HepG2 (cell line): ENCODE measurements around the gene RHOJ.

- RRBS, 2 experiments: no CpG with 5 or more reads among the region's 18 CpGs
CAGE:
- cytosol, long polyA minus RNA: no peak
- cytosol, long polyA plus RNA: no peak
- long polyA plus RNA: no peak
- nucleus, long polyA minus RNA: no peak
- nucleus, long polyA plus RNA: no peak
Observed at GRCh38 chr14:61103146-61104478, 122.6 kb downstream of the SLC38A6 start.

DNA sequence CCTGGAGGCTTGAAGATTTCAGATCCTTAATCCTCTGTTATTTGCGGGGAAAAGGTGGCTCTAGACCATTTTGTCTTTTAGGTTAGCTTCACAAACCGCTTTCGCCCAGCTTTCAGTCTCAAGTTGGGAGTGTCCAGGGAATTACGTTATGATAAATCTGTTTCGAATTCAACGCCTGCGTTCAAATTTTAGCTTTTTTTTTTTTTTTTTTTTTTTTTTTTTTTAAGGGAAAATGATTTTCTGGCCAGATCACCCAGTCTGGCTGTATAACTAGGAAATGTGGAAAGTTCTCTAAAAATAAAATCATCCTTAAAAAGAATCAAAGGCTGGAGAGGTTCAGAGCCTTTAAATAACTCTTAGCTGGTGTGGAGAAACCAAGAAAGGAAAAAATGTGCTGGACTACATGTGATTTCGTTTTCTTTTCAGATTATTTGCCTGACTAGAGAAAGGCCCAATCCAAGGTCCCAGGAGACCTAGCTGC is 580 bp upstream of the TMEM30B start:
- RRBS, 2 experiments: no CpG with 5 or more reads among the region's 8 CpGs
CAGE:
- cytosol, long polyA minus RNA: no peak
- cytosol, long polyA plus RNA: no peak
- long polyA plus RNA: no peak
- nucleus, long polyA minus RNA: no peak
- nucleus, long polyA plus RNA: no peak

DNA sequence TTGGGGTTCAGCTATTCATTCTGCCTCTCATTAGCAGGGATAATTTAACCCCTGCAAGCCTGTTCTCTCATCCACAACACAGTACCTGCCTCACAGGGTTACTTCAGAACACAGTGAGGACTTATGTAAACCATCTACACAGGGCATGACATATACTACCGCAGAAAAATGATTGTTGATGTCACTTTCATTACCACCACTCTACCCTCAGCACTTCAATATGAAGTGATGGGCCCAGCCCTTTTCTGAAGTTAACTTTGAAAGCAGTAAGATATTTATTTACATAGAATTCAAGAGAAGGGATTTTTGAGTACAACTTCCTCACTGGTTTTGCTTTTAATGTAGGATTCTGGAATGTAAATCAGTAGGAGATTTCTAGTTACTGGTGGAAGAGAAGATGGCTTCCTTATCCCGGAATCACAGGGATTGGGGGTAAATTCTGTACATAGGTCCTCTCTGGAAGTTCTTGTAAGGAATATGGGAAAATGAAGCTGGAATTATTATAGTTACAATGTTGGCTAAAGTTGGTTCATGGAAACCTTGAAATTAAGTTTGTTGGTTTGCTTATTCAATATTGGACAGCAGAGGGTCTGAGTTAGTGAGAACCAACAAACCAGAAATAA is 14.7 kb downstream of the PRKCH start:
- RRBS, 2 experiments: no CpG with 5 or more reads among the region's 2 CpGs
CAGE:
- cytosol, long polyA minus RNA: no peak
- cytosol, long polyA plus RNA: no peak
- long polyA plus RNA: no peak
- nucleus, long polyA minus RNA: no peak
- nucleus, long polyA plus RNA: no peak

DNA sequence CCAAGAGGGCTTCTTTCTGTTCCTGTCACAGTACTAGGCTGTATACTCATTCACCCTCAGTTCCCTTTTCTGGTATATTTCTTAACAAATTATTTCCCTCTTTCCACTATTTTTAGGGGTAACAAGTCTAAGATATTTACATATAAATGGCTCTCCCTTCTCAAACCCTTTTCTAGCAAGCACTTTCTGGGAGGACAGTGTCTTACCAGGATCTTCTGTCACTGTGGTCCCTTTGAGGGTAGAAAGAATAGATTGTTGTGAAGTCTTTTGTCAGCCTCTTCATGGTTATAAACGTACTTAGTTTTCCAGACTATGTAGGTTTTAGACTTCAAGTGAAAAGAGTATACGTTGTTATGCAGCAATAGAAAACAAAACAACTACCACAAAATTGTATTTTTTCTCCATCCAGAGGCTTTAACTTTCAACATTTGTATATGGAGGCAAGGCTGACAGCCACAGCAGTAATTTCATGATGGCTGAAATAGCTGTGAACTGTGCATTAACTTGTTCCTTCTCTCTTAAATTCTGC is 23.7 kb downstream of the PRKCH start:
- RRBS, 2 experiments: no CpG with 5 or more reads among the region's 2 CpGs
CAGE:
- cytosol, long polyA minus RNA: no peak
- cytosol, long polyA plus RNA: no peak
- long polyA plus RNA: no peak
- nucleus, long polyA minus RNA: no peak
- nucleus, long polyA plus RNA: no peak

GRCh38 chr14:61384987-61385786 is 63.8 kb downstream of the PRKCH start:
- RRBS, 2 experiments: no CpG with 5 or more reads among the region's 6 CpGs
CAGE:
- cytosol, long polyA minus RNA: no peak
- cytosol, long polyA plus RNA: no peak
- long polyA plus RNA: no peak
- nucleus, long polyA minus RNA: no peak
- nucleus, long polyA plus RNA: no peak

- RRBS, 2 experiments: no CpG with 5 or more reads among the region's 4 CpGs
CAGE:
- cytosol, long polyA minus RNA: no peak
- cytosol, long polyA plus RNA: no peak
- long polyA plus RNA: no peak
- nucleus, long polyA minus RNA: no peak
- nucleus, long polyA plus RNA: no peak
Observed at GRCh38 chr14:61435843-61436266, 114.5 kb downstream of the PRKCH start.

DNA sequence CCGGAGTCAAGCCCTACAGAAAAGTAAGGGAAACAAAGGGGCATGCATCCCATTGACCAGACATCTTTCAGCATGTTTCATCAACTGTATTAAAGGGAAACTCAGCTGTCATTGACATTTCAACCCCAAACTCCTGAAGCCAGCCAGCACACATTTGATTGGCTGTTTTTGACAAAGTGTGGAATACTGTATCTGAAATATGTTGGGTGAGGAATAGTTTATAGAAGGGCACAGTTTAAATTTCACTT is 168.3 kb downstream of the PRKCH start:
- RRBS, 2 experiments: no CpG with 5 or more reads among the region's 1 CpG
CAGE:
- cytosol, long polyA minus RNA: no peak
- cytosol, long polyA plus RNA: no peak
- long polyA plus RNA: no peak
- nucleus, long polyA minus RNA: no peak
- nucleus, long polyA plus RNA: no peak

DNA sequence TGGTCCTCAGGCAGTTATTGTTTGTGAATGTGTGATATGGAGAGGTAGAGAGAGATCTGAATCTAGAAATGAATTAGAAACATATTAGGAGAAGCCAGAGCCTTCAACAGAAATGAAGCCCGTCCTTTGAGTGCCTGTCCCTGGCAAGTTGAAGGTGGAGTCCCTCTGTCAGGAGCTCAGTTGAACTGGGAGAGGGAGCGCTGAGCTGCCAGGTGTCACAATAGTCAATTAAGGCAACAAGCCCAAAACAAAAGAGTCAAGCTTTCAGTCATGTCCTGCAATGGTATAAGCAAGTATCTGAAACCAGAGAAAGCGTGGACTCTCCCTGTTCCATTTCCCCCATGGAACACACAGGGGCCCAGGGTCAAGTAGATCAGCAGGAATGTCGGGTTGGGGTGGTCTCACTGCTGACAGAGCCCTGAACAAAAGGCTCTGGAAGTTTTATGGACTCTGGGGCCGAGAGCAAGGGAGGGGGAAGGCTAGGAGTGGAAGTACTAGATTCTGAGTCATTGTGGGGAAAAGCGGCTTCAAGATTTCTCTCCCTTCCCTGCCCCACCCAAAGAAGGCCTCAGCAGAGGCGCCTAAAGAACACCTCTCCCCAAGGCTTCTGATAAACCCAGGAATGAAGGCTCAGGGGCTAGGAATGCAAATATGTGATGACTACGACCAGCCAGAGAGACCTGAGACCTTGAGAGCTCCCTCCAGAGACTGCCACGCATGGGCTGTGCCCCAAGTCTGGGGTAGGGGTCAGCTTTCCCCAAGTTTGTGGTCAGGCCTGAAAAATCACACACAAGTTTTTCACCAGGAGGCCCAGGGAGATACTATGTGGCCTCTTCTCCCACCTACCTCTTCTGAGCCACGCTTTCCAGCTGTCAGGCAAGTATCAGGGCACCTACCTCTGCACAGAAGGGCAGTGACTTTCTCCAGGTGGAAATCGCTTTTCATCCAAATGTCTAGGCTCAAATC is 130.8 kb upstream of the HIF1A start:
- RRBS, 2 experiments: no CpG with 5 or more reads among the region's 11 CpGs
CAGE:
- cytosol, long polyA minus RNA: no peak
- cytosol, long polyA plus RNA: no peak
- long polyA plus RNA: no peak
- nucleus, long polyA minus RNA: no peak
- nucleus, long polyA plus RNA: no peak

DNA sequence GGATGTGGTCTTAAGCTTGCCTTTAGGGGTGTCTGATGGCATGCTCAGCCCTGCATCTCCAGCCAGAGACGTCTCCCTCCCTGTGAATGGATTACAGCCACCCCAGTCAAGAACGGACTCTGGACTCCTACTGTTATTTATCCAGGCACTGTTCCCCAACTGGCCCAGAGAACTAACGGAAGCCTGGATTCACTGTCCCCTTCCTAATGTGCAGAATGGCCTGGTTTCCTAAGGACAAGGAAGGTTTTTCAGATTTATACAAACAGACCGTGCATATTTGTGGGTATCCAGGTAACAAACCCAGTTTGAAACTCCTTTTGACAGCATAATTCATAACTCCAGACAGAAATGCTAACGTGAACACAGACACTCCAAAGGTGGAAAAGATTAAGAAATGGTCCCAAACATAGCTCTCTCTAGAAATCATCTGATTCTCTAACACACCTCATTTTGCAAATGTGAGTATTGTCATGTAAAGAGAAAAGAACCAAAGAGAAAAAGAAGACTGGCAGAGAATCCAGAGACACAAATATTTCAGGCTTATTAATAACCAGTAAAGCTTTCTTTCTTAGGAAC is 87.0 kb upstream of the HIF1A start:
- RRBS, 2 experiments: no CpG with 5 or more reads among the region's 5 CpGs
CAGE:
- cytosol, long polyA minus RNA: no peak
- cytosol, long polyA plus RNA: no peak
- long polyA plus RNA: no peak
- nucleus, long polyA minus RNA: no peak
- nucleus, long polyA plus RNA: no peak

DNA sequence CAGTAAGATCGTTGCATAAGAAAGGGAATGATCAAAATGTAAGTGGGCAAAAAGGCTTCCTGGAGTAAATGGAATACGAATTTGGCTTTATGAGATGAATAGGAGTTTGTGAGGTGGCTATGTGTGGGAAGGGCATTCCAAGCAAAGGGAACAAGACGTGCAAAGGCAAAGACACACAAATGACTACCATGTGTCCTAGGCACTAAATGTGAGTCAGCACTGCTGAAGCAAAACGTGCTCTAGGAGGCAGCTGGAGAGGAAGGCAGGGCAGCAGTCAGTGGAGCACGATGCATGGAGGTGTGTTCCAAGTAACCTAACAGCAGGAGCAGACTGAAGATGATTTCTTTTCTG is 53.0 kb upstream of the HIF1A start:
- RRBS, 2 experiments: no CpG with 5 or more reads among the region's 5 CpGs
CAGE:
- cytosol, long polyA minus RNA: no peak
- cytosol, long polyA plus RNA: no peak
- long polyA plus RNA: no peak
- nucleus, long polyA minus RNA: no peak
- nucleus, long polyA plus RNA: no peak

GRCh38 chr14:61741500-61741679 is 20.8 kb upstream of the SNAPC1 start:
- RRBS, 2 experiments: no CpG with 5 or more reads among the region's 7 CpGs
CAGE:
- cytosol, long polyA minus RNA: no peak
- cytosol, long polyA plus RNA: no peak
- long polyA plus RNA: no peak
- nucleus, long polyA minus RNA: no peak
- nucleus, long polyA plus RNA: no peak

DNA sequence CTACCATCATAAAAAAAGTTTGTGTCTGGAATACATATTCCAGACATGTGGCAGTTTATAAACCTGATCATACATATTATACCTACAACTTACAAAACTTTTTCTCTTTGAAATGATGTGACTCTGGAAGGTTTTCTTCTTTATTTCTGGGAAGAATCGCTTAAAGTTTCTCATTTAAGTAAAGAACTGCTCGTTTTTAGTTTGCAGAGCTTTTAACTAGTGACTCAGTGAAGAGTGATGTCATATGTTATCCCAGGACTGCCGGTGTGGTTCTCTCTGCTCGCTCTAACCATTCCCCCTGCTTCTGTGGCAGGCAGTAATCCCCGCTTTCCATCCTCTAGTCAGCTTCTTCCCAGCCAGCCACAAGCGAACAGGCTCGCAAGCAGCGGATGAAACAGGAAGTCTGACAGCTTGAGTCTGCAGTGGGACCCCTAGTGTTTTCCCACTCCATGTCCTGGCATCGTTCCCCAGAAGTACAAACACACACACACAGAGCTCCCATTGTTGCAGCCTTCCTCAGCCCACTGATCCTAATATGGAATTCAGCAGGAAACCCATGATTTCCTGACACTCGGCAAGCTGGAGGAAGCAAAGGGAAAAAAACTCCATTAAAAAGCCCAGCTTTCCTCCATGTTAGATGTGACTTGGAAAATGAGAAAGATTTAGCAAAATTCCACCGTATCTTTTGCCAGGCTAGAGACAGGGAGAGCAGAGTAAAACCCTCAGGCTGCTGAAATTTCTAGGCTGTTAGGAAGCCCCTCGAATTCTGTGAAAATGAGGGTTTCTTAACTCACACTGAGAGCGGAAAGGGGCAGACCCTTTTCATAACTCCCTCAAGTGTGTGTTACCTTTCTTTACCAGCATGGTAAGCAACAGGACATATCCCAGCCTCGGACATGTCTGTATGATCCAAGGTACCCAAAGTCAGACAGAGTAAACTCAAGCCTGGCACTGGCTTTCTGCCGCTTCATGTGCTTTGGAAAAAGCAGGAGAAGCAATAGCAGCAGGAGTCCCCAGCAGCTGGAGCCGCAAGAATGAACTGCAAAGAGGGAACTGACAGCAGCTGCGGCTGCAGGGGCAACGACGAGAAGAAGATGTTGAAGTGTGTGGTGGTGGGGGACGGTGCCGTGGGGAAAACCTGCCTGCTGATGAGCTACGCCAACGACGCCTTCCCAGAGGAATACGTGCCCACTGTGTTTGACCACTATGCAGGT is at the start of gene RHOJ:
Gene RHOJ (plus strand): TSS at position 608 of the 1,214 bp plus-strand sequence.
- RRBS, 2 experiments: no CpG with 5 or more reads among the region's 25 CpGs
CAGE:
- cytosol, long polyA minus RNA: no peak
- cytosol, long polyA plus RNA: no peak
- long polyA plus RNA: no peak
- nucleus, long polyA minus RNA: no peak
- nucleus, long polyA plus RNA: start-site peak on the plus strand centred at position 591 of the sequence, 7 bp wide, 12 and 15 reads in 2 replicates

DNA sequence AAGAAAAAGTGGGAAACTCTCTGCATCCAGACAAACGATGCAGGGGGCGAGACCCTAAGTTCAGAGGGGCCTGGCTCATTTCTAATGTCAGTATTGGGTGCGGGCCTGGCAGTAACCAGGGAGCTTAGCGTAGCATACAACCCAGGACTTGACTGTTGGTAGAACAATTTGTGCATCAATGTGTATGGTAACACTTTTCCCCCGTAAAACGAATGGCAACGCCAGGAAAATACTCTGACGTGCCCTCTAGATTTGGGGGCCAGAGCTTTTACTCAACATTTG is 748 bp downstream of the RHOJ start:
- RRBS, 2 experiments: no CpG with 5 or more reads among the region's 8 CpGs
CAGE:
- cytosol, long polyA minus RNA: no peak
- cytosol, long polyA plus RNA: no peak
- long polyA plus RNA: no peak
- nucleus, long polyA minus RNA: no peak
- nucleus, long polyA plus RNA: no peak

GRCh38 chr14:63437849-63438433 is 105.2 kb downstream of the PPP2R5E start:
CAGE:
- cytosol, long polyA minus RNA: no peak
- cytosol, long polyA plus RNA: no peak
- long polyA plus RNA: no peak
- nucleus, long polyA minus RNA: no peak
- nucleus, long polyA plus RNA: no peak

GRCh38 chr14:63523226-63524145 is 19.7 kb downstream of the PPP2R5E start:
- RRBS, 2 experiments: no CpG with 5 or more reads among the region's 11 CpGs
CAGE:
- cytosol, long polyA minus RNA: no peak
- cytosol, long polyA plus RNA: no peak
- long polyA plus RNA: no peak
- nucleus, long polyA minus RNA: no peak
- nucleus, long polyA plus RNA: no peak

- RRBS, 2 experiments: no CpG with 5 or more reads among the region's 15 CpGs
CAGE:
- cytosol, long polyA minus RNA: no peak
- cytosol, long polyA plus RNA: no peak
- long polyA plus RNA: no peak
- nucleus, long polyA minus RNA: no peak
- nucleus, long polyA plus RNA: no peak
Observed at GRCh38 chr14:63524404-63525565, 18.4 kb downstream of the PPP2R5E start.

- RRBS, 2 experiments: under 1 to 1% methylated on average over 24 to 28 of the region's 42 CpGs
CAGE:
- cytosol, long polyA minus RNA: no peak
- cytosol, long polyA plus RNA: no peak
- long polyA plus RNA: no peak
- nucleus, long polyA minus RNA: no peak
- nucleus, long polyA plus RNA: no peak
Observed at GRCh38 chr14:63543542-63544134, 461 bp upstream of the PPP2R5E start.

GRCh38 chr14:63759542-63759826 is 31.6 kb upstream of the SGPP1 start:
- RRBS, 2 experiments: no CpG with 5 or more reads among the region's 2 CpGs
CAGE:
- cytosol, long polyA minus RNA: no peak
- cytosol, long polyA plus RNA: no peak
- long polyA plus RNA: no peak
- nucleus, long polyA minus RNA: no peak
- nucleus, long polyA plus RNA: no peak

- RRBS, 2 experiments: no CpG with 5 or more reads among the region's 11 CpGs
CAGE:
- cytosol, long polyA minus RNA: no peak
- cytosol, long polyA plus RNA: no peak
- long polyA plus RNA: no peak
- nucleus, long polyA minus RNA: no peak
- nucleus, long polyA plus RNA: no peak
Observed at GRCh38 chr14:63936613-63937498, 84.1 kb downstream of the SYNE2 start.

DNA sequence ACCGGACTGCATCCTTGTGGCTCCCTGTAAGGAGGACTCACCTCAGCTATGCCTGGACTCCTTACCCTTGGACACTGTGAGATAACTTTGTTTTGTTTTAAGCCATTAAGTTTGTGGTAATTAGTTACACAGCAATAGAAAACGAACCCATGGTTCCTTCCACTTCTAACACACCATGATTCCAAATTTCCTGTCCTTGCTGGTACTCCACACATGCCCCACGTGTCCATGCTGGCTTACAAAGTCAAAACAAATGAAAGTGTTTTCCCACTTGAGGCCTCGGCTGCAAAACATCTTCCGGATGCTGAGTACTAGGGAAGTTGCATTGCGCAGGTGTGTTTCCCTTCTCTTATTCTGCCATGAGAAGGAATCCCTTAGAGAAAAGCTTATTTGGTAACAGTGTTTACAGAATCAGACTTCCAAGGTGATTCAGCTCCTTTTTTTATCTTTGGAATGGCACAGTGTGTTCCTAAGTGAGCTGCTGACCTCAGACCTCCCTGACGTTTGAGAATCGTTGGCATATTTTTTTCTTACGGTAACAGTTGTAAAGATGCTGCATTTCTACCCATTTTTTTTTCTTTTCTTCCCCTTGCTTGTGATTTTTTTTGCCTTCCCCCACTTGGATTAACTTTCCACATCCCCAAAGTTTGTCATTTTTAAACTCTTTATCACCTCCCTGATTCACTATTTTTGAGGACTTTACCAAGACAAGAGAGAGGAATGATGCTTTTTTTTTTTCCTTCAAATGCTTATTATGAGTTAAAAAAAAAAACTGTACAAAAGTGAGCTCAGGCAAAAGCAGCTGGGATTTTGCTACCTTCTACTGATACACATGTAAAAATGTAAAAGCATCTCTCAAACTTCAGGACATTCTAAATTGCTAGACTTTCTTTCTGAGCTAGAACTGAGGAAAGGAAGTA is 211.3 kb downstream of the ESR2 start:
- RRBS, 2 experiments: no CpG with 5 or more reads among the region's 9 CpGs
CAGE:
- cytosol, long polyA minus RNA: no peak
- cytosol, long polyA plus RNA: no peak
- long polyA plus RNA: no peak
- nucleus, long polyA minus RNA: no peak
- nucleus, long polyA plus RNA: no peak